Anterior vena cava (tissue), 1 donor: ENCODE measurements around the gene VAPA.

DNA sequence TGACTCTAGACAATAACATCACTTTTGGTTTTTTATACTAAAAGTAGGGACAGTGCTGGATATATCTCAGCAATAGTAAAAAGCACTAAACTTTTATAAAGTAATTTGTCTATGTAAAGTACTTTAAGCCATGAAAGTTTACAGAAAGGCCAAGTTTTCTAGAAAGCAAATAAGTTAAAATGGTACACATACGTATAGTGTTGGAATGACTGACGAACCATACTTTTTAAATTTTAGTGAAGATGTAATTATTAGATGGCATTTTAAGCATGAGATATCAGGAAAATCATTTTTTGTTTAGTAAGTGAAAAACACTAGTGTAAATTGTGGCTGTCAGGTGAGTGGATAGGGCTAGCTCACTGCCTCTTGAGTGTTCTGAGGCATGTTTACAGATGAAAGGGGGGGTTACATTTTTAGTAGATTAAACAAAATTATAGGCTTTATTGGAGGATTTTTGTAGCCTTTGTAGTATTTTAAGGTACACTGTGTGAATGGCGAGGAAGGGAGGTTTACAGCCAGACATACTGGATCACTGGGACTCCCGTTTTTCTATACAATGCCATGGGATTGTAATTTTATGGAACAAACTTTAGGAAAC lies 4.9 kb upstream of the ANKRD12 start:
- PRO-cap = no peak

GRCh38 chr18:9137736-9138010 lies 1.1 kb downstream of the ANKRD12 start:
- PRO-cap = no peak

- PRO-cap = no peak
These were observed 41.5 kb upstream of the RALBP1 start for GRCh38 chr18:9433894-9434218.

DNA sequence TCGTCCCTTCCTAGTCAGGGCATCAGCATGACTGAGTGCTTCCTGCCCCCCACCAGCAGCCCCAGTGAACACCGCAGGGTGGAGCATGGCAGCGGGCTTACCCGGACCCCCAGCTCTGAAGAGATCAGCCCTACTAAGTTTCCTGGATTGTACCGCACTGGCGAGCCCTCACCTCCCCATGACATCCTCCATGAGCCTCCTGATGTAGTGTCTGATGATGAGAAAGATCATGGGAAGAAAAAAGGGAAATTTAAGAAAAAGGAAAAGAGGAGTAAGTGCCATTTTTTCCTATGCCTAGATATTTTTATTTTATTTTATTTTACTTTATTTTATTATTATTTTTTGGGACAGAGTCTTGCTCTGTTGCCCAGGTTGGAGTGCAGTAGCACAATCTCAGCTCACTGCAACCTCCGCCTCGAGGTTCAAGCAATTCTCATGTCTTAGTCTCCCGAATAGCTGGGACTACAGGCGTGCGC lies 37.7 kb downstream of the RALBP1 start:
- PRO-cap = no peak

- PRO-cap = no peak
These were observed 33.5 kb upstream of the PPP4R1 start for GRCh38 chr18:9647736-9648325.

DNA sequence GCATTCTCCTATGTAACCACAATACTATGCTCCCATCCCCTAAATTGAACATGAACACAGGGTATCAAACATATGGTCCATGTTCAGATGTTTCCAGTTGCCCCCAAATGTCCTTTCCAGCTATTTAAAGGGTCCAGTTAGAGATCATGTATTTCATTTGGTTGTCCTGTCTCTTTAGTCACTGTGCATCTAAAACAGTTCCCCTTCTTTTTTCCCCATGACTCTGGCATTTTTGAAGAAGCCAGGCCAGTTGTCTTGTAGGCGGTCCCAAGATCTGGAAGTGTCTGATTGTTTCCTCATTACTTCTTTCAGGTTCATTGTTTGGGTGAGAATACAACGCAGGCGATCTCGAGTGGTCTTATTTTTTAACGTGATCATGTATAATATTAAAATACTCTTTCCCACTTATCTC lies 7.9 kb downstream of the RAB31 start:
- PRO-cap = no peak

DNA sequence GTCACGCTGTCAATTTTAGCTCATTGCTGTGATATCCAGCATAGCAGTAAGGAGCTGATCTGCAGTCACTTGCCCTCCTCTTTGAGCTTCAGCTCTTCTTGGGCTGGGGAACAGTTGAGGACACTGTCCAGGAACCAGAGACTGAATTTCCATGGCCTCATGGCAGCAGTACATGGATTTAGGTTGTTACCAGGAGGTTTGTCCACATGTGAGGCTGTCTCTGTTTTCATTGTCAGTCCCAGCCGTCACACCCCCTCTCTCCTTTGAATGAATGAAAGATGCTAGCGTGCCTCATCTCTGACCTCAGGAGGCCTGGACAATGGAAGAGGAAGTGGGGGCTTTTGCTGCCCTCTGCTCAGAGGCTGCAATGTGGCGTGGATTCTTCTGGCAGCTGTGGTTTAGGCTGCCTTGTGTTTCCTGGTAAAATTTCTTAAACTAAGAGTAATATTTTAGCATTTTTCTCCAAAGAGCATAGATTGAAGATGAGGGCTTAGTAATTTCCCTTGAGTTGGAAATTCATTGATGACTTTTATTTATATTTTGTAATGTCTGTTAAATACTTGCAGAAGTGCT lies 47.5 kb downstream of the RAB31 start:
- PRO-cap = no peak

DNA sequence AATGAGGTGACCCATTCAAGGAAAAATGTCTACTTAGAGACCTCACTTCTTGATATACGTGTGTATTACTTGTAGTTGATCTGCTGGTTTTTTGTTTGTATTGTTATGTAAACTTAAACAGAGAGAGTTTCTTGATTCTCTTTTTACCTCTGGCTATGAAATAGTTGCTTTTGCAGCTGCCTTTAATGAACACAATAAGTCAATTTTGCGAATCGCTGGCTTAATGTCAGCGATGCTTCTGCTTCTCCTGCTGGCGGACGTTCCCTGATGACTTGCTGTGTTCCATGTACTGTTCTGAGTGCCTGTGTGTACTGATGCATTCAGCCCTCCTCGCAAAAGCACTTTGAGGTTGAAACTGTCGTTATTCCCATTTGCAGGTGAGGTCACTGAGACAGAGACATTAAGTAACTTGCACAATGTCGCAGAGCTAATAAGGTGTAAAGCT lies 88.6 kb upstream of the TXNDC2 start:
- PRO-cap = no peak

DNA sequence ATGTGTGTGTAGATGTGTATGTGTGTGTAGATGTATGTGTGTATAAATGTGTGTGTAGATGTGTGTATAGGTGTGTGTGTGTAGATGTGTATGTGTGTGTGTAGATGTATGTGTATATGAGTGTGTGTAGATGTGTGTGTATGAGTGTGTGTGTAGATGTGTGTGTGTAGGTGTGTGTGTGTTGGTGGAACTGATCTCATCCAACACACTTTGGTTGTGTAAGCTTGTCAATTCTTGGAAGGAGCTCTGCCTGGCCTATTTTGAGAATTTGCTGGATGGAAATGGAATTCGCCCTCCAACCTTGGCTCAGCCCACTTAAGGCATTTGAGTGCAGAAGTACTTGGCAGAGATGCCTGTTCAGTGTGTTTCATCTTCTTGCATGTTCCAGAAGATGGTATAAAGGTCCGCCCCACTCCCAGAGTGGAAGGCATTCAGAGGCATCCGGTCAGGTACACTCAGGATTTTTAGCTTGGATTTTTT lies 61.4 kb upstream of the TXNDC2 start:
- PRO-cap = no peak

DNA sequence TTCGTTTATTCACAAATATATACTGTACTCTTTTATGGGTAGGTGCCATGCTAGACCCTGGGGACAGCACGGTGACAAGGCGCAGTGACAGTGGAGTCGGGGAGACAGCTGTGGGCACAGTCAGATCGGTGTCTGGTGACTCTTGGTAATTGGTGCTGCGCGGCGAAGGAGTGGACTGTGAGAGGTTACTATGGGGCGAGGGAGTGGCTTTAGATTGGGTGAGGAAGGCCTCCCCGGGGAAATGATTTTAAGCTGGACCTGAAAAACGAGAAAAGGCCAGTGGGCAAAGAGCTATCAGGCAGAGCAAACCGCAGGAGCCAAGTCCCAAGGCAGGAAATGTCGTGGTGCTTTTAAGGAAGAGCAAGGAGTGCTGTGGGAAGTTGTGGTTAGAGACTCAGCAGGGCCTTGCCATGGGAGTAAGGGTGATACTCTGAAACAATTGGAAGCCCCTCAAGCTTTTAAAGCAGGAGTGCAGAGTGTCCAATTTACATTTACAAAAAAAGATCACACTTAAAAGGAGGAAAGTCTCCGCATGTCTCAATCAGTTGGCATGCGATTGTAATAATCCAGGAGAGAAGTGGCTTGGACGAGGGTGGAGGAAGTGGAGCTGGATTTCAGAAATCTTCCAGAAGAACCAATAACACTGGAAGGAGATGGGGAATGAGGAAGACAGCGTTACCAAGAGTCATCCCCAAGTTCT lies 36.1 kb upstream of the TXNDC2 start:
- PRO-cap = no peak

DNA sequence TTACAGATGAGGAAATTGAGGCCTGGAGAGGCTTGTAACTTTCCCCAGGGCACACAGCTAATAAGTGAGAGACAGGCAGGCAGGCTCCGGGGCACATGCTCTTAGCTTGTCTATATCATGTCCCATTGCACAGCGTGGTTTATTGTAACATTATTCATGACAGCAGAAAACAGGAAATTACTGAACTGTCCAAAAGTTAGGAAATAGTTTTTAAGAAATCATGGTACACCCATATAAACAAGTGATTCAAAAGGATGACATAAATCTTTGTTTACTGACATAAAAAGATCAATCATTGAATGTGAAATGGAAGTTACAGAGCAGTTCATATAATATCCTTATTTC lies 34.3 kb upstream of the TXNDC2 start:
- PRO-cap = no peak

- PRO-cap = no peak
These were observed 16.0 kb upstream of the TXNDC2 start for GRCh38 chr18:9869692-9870340.

- PRO-cap = bidirectional peak, plus-strand start at chr18:9913710, minus-strand start at chr18:9913532; bidirectional peak, plus-strand start at chr18:9914064, minus-strand start at chr18:9913830; bidirectional peak, plus-strand start at chr18:9914218, minus-strand start at chr18:9914265
These were observed at the start of gene VAPA for GRCh38 chr18:9913614-9914427. TSS of gene VAPA (plus strand) at chr18:9914016.

GRCh38 chr18:9949240-9950224 lies 35.7 kb downstream of the VAPA start:
- PRO-cap = no peak

DNA sequence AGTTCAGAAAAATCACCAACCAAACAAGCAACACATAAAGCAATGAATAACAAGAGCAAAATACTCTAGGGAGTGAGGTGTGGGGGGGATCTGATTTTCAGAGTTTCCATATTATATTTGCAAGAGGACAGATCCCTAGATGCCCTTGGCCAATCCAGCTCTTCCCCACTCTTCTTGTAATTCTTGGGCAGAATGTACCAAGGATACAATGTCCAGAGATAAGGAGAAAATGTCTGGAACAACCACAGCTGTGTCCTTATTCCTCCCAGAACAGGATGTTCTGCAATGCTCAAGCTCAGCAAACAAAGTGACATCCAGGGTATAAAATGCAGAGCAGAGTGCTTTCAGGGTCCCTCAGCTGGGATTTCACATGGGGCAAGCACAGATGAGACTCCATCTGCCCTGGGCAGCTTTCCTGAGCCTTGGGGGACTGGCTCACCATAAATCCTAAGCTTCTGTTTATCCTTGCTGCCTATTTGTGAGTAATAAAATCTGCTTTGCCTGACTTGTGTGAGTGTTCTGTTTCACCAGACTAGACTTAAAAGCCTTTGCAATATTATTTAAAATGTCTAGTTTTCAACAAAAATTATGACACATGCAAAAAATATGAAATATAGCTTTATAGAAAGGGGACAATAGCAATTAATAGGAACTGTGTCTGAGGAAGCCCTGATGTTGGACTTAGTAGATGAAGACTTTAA lies 127.4 kb downstream of the VAPA start:
- PRO-cap = no peak

GRCh38 chr18:10049589-10049984 lies 135.8 kb downstream of the VAPA start:
- PRO-cap = no peak

DNA sequence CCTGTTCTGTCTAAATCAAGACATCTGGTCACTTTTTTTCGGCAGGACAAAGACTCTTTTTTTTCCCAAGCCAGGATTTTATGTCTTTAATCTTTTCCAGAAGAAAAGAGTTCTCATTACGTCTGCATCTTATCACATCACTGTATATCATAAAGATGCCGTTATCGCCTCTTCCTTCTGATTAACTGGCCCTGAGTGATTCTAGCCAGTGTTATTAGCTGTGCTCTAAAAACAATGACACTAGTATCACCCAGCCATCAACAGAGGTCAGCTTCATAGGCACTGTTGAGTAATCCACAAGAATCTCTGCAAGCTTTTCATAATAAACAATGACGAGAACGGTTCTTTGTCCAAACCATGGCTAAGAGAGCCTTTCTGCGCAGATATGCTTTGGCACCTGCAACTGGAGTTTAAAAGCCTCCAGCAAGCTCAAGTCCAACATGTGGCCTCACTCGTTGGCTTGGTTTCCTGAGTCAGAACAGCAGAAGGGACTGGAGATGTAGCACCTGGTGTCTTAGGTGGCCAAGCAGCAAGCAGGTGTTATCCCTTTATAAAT lies 138.3 kb downstream of the VAPA start:
- PRO-cap = no peak

DNA sequence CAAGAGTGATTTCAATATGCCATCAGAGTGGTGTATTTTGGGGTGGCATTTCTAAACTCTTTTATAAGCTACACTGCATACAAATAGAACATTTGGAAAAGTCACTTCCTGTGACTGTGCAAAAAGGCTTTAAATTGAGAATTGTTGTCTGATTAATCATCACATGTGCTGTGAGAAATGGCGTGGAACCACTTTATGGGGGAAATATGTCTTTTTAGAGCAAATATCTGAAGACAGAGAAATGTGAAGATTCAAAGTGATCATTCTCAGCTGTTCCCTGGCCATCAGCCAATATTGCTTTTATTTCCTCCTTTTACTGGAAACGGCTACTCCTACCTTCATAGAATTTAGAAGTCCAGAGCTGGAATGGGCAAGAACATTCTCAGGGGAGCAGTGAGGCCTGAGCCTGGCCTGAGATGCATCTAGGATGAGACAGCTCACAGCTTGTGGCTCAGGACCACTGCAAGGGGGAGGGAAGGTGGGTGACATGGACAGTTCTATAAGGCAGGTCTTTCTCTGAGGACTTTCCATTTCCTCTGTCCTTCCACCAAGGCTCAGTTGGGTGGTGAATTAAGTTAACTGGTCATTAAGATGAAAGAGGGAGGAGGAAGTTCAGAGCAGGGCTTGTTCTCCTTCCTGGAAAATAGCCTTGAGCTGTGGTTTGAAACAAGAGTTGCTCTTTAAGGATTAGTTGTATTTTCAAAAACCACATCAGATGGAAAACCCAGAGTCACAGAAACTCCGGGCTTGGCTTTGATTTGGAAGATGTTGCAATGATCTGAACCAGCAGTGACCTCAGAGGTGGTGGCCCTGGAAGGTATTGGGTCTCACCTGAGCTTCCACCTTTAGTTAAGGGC lies 144.2 kb downstream of the VAPA start:
- PRO-cap = no peak

GRCh38 chr18:10078322-10078561 lies 164.4 kb downstream of the VAPA start:
- PRO-cap = no peak

- PRO-cap = no peak
These were observed 121.7 kb upstream of the APCDD1 start for GRCh38 chr18:10332783-10333066.